Frontal cortex (tissue), 2 donors: ENCODE measurements around a stretch of chr2.

GRCh38 chr2:230602515-230602965, 110.1 kb upstream of the CAB39 start:
- RAMPAGE, long total RNA: no peak

- RAMPAGE, long total RNA: no peak
Measured at GRCh38 chr2:230723725-230724216, 11.1 kb downstream of the CAB39 start.

GRCh38 chr2:230726585-230727084, 14.0 kb downstream of the CAB39 start:
- RAMPAGE, long total RNA: no peak

GRCh38 chr2:230770719-230771314, 58.2 kb downstream of the CAB39 start:
- RAMPAGE, long total RNA: no peak

DNA sequence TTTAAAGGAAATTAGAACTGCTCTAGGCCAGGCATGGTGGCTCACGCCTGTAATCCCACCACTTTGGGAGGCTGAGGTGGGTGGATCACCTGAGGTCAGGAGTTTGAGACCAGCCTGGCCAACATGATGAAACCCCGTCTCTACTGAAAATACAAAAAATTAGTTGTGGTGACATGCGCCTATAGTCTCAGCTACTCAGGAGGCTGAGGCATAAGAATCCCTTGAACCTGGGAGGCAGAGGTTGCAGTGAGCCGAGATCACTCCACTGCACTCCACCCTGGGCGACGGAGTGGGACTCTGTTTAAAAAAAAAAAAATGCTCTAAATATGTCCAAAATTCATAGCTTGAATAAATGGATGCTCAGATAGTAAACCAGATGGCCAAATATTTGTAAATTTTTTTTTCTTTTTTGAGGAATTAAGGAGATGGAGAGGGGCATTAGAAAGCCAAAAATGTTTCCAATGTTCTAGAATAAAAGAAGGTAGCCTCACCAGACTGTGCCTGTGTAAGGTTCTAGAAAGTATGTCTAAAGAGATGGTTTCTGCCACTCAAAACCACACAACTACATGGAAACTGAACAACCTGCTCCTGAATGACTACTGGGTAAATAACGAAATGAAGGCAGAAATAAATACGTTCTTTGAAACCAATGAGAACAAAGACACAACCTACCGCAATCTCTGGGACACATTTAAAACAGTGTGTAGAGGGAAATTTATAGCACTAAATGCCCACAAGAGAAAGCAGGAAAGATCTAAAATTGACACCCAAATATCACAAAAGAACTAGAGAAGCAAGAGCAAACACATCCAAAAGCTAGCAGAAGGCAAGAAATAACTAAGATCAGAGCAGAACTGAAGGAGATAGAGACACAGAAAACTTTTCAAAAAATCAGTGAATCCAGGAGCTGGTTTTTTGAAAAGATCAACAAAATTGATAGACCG, 62.9 kb upstream of the ITM2C start:
- RAMPAGE, long total RNA: no peak

DNA sequence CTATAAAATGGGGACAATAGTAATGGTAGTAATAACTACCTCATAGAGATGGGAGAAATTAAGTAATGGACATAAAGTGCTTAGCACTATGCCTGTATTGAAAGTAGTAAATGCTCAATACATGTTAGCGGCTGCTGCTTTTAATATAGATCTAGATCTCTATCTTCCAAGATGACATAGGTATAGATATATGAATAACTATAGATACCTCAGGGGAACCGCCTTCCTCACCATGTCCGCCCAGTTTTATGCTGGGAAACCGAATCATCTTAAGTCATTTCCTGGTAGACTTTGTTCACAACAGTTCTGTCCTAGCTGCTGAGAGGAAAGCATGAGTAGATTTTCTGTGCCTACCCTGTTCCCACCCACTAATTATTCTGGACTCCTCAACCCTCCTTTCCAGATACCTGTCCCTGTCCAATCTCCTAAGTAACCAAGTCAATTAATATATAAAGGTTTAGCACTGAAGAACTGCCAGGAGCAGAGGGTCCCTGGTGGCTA, 21.6 kb upstream of the ITM2C start:
- RAMPAGE, long total RNA: no peak

DNA sequence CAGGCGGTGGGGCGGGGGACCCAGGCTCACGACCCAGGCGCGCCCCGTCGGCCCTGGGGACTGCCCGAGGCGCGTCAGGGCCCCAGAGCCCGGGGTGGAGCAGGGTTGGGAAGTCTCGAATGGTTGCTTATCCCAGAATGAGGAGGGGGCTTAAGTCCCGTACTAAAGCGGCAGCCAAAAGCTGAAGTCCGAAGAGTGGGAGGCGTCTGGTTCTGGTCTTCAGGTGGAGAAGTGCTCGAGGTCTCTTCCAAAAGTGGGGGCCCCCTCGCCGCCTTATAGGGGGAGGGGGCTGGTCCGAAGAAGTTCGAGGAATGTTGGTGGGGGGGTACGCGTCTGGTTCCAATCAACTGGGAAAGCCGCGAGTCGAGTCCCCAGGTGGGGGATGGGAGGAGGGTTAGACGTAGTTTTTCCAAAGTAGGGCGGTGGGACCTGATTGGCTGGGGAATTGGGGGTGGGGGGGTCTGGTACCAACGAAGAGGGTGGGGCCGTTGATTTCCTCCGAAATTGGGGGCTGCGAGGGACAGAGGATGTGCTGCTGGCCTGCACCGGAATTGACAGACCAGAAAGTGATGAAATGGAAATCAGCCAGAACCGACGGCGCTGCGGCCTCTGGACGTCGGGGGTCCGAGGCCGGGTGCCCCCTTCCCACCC, 547 bp downstream of the ITM2C start:
- RAMPAGE, long total RNA: no peak

DNA sequence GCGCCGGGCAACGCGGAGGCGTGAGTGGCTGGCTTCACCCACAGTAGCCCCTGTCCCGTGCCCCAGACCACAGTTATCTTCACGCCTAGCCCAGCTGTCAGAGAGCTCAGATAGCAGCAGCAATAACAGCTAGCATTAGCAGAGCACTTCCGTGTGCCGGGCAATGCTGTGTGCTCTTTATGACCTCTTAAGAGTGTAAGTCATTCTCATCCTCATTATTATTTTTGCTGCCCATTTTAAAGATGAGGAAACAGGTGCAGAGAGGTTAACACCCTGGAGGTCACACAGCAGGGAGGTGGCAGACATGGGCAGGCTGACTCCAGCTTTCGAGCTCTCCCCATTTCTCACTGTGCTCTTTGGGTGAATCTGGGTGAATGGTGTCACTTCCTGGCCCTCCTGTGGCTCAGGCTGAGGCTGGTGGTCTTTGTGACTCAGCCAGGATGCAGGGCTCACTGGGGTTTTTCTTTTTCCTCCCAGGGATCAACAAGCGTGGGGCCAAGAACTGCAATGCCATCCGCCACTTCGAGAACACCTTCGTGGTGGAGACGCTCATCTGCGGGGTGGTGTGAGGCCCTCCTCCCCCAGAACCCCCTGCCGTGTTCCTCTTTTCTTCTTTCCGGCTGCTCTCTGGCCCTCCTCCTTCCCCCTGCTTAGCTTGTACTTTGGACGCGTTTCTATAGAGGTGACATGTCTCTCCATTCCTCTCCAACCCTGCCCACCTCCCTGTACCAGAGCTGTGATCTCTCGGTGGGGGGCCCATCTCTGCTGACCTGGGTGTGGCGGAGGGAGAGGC, 13.0 kb downstream of the ITM2C start:
- RAMPAGE, long total RNA: no peak

- RAMPAGE, long total RNA: no peak
Measured at GRCh38 chr2:231038513-231039049, 1.3 kb downstream of the C2orf72 start.

DNA sequence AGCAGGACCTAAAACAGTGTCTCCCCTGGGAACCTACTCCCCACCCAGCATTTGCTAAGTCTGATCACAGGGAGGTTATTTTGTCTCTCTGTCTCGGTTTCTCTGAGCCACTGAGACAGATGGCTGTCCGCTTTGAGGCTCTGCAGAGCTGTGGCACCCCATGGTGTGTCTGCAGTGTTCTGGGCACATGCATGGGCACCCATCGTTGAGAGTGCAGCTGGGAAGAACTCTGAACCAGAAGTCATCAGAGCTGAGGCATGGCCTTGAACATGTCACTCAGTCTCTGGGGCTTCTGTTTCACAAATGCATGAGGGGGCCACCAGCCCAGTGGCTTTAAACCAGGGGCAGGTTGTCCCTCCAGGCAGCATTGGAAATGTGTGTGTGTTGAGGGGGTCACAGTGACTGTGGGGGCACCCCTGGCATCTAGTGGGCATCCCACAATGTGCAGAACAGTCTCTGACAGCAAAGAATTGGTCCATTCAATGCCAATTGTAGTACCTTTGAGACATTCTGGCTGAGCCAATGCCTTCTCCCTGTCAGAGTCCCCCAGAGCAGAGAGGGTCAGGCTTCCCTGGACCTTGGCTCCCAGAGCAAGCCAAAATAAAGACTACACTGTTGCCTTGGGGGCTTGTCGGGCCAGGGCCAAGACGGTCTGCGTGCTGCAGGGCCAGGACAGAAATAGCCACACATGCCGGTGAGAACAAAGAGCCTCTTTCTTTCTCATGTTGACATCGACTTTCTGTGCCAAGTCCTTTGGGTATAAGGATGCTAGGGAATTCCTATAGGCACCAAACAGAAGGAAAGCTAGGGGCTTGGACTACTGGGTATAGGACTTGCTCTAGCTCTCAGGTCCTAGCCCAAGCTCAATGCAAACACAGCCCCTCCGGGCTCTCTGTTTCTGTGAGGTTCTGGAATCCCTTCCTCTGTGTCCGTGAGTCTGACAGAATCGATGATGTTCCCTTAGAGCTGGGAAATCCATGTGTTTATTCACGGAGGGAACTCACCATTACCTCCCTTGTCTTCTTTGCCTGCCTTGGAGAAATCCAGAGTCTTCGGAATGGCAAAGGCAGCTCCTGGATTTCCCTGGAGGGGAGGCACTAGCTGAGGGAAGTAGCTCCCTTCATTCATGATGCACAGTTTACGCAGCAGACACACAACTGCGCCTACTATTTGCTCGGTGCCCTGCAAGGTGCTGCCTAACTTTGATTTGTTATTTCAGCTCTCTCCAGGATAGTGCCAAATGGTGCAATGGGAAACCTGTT, 9.1 kb upstream of the PSMD1 start:
- RAMPAGE, long total RNA: no peak

GRCh38 chr2:231241707-231242638, 43.5 kb downstream of the ARMC9 start:
- RAMPAGE, long total RNA: no peak

GRCh38 chr2:231244758-231245550, 46.5 kb downstream of the ARMC9 start:
- RAMPAGE, long total RNA: no peak

DNA sequence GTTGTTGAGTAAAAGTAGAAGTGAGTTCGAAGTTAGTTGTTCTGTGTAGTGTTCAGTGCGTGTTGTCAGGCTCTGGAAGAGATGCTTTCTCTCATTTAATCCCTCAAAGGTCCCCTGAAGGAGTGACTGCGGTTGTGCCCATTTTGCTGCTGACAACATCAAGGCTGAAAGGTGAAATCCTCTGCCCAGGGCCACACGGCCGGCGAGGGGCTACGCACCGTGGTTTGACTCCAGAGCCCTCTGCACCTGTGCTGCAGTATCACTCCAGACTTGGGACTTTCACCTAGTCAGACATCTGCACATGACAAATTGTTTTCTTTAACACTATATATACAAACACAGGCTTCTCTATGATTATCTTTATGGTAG, 90.1 kb downstream of the ARMC9 start:
- RAMPAGE, long total RNA: no peak

DNA sequence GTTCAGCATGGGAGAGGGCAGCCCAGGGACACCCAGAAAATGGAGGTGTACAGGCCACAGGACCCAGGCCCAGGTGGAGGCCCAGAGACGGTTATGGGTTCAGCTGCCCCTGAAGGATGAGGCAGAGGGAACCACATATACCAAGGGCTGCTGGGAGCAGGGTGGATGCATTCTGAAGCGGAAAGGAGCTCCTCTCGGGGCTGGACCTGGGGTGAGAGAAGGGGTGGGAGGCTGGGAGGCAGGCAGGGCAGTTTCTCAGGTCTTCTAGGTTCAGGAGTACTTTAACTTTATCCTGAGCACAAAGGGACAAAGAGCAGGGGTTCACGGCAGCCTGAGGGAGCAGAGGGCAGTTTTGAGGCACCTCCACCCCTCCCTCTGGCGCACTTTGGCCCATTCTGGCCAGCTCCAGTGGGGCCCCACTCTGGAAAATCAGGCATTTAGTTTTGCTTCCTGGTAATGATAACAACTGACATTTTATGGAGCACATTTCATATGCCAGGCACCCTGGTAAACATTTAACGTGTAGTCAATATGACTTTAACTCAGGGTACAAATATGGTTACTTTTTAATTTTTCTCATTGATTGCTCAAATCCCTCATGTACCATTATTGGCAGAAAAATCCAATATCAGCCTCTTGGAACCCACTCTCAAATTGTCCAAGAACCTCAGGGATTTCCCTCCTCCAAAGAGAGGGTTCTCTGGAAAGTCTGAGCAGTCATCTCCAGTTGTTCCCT, 14.3 kb downstream of the B3GNT7 start:
- RAMPAGE, long total RNA: no peak

DNA sequence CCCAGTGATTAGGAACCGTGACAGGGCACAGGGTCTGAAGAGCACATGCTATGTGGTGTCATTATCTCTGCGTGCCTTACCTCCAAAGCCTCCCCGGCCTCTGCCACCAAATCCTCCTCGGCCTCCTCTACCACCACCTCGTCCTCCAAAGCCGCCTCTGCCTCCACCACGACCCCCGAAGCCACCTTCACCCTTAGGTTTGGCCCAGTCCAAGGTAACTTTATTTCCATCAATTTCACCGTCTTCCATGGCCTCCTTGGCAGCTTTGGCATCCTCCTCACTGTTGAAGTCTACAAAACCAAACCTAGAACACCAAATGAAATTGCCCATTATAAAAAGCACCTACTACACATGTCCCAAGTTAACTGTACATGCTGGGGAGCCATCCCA, 9.0 kb downstream of the NCL start:
- RAMPAGE, long total RNA: no peak

DNA sequence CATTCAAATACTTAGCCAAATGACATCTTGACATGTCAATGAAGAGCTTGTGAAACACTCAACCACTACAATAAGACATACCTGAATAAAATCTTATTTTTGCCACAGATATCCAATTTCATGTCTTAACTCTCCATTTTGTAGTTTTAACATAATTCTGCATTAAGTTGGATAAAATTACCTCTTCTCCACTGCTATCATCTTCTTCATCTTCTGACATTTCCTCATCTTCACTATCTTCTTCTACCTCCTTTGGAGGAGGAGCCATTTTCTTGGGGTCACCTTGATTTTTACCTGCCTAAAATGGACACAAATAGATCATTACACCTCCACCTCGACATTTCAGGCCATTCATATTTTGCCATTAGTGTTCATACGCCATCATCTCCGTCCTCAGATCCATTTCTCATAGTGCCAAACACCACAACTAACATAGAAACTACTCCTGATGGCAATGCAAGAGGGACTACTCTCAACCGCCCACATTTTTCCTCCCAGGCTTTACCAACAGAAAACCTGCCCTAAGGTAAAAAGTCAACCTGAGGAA, 1.2 kb downstream of the NCL start:
- RAMPAGE, long total RNA: no peak

DNA sequence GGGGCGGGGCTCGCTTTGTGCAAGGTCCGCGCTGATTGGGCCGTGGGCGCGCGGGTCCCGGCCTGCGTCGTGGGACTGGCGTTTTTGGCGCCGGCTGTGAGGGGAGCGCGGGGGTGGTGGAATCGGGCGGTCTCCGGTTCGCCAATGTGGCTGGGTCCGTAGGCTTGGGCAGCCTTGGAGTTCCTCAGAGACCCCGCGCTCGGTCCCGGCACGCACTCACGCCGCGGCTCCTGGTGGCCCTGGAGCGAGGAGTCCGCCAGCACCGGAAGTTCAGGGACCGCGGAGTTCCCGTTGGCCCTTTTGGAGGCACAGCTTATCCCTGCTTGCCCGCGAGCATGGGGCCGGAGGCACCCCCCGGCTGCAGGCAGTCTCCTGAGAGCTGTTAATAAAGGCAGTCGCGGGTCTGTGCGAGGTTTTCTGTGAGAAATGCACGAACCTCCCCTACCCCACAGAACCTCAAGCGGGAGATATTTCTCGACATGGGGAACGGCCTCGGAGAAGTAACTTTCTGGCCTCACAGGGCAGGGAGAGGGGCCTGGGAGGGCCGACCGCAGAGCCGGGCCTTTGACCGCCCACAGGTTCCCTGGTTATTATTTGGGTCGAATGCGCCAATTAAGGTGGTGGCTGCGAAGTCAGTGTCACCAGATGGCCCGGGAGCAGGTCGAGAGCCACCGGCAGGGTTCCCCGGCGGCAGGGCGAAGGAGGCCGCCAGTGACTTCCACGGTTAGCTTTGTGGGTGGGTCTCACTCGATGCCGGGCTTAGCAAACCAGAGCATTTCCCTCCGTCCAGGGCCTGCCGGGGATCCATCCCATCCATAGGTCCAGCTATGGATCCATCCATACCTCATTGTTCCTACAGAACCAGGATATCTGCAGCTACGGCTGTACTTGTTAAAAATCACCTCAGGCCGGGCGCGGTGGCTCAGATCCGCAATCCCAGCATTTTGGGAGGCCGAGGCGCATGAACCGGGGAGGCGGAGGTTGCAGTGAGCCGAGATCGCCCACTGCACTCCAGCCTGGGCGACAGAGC, 714 bp upstream of the NCL start:
- RAMPAGE, long total RNA: no peak

GRCh38 chr2:231554110-231554592, 23.9 kb upstream of the NMUR1 start:
- RAMPAGE, long total RNA: no peak

GRCh38 chr2:231613253-231613887, 20.7 kb downstream of the TEX44 start:
- RAMPAGE, long total RNA: no peak

DNA sequence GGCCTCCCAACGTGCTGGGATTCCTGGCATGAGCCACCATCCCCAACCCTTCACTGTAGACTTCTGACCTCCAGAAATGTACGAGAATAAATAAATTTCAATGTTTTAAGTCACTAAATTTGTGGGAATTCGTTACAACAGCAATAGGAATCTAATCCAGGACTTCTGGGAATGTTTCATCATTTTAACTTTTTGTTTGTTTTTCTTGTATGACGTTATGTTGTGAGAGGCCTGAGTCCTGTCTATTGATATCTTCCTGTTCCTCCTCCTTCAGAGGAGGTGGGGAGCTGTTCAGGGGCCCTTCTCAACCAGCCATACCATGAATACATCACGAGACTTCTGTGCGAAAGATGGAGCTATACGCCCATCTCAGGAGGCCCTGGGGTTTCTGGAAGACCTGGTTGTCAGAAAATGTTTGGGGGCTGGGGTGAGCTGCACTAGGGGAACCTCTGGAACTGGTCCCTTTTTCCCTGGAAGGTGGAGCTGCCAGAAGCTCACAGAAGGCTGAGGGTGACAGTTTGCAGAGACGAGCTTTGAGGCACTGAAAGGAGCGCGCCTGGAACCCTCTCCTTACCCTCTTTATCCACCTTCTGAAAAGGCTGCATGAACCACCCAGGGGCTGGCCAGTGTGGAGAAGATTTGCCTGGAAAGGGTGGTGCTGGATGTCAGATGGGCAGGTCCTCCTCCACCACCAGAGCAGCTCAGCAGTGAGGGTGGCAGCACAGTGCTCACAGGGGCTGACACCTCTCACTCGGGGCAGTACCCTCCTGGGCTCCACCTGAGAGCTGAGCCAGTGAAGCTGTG, 40.3 kb downstream of the TEX44 start:
- RAMPAGE, long total RNA: no peak